Epithelial cell of esophagus (primary cell): ENCODE measurements around the gene ATP6V0E1.

GRCh38 chr5:172902915-172903482, 56.2 kb upstream of the RPL26L1 start:
- RRBS = no CpG with 5 or more reads among the region's 15 CpGs

- RRBS = 88% methylated on average over 7 of the region's 16 CpGs
These were observed 53.7 kb upstream of the RPL26L1 start for GRCh38 chr5:172905531-172905986.

DNA sequence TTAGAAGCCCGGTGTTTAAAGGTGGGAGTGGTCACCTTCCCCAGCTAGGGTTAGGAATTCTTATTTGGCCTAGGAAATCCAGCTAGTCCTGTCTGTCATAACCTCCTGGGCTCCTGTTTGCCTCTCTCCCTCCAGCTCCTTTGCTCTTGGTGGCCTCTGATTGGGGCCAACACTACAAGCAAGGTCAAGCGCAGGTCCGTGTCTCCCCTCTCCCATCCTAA, 53.3 kb upstream of the RPL26L1 start:
- RRBS = no CpG with 5 or more reads among the region's 3 CpGs

DNA sequence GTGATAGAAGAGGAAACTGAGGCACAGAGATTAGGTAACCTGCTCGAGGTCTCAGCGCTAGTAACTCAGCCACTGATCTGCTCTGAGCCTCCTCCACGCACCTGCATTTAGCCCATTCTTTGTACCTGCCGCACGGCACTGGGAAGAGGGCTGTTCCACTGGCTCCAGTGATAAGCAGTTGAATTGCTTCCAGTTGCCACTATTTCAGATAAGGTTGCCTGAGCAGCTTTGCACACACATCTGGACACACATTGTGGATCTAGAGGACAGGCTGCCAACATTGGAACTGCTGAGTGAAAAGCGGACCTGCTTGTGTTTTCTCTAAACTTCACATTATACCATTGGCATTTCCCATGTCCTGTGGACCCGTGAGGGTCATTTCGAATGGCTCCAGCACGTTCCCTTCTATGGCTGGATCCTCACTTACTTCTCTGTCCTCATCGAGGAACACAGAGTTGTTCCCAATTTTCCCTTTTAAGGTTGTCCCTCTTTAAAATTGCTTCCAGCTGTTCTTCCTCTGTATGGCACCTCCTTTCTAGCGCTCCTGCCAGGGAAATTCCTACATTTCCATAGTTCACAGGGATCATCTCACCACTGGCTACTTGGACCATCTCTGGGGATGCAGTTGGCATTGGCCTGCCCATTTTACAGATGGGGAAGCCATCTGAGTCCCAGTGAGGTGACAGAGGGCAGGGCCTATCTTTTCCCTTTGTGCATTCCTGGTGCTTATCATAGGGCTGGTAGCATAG, 45.9 kb upstream of the RPL26L1 start:
- RRBS = no CpG with 5 or more reads among the region's 11 CpGs

DNA sequence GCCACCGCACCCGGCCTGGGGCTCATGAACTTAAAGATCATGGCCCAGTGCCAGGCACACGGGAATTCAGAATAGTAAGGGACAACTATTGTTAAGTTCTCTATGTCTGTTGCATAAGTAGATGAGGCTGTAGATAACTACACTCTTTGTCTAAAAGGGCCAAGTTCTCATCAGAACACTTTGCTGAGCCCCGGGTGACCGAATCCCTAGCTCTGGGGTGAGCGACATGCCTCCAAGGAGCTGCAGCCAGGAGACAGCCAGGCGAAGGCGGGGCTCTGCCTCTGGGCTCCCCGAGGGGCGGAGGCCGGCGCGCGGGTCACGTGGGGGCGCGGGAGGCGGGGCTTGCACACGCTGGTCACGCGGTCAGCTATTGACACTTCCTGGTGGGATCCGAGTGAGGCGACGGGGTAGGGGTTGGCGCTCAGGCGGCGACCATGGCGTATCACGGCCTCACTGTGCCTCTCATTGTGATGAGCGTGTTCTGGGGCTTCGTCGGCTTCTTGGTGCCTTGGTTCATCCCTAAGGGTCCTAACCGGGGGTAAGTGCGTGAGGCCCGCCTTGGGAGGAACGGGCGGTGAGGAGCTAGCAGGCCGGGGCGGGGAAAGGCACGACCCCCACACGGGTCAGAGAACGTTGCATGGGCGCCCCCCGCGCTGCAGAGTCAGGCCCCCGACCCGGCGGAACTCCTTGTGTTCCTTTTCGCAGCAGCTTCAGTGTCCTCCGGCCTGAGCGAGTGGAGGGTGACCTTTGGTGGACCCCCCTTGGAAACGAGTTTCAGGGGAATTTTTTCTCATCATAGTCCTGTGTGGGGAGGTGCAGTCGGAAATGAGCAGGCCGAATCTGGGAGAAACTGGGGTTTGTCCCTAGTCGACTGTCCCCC, at the start of gene ATP6V0E1:
Gene ATP6V0E1, plus strand, starts transcription at position 345 of the 880 bp plus-strand sequence.
- RRBS = 3% methylated on average over 16 of the region's 55 CpGs

GRCh38 chr5:173035452-173035793, 20.7 kb upstream of the CREBRF start:
- RRBS = no CpG with 5 or more reads among the region's 3 CpGs

- RRBS = 0% methylated on average over 4 of the region's 33 CpGs
These were observed 8.7 kb upstream of the NKX2-5 start for GRCh38 chr5:173243649-173244205.

DNA sequence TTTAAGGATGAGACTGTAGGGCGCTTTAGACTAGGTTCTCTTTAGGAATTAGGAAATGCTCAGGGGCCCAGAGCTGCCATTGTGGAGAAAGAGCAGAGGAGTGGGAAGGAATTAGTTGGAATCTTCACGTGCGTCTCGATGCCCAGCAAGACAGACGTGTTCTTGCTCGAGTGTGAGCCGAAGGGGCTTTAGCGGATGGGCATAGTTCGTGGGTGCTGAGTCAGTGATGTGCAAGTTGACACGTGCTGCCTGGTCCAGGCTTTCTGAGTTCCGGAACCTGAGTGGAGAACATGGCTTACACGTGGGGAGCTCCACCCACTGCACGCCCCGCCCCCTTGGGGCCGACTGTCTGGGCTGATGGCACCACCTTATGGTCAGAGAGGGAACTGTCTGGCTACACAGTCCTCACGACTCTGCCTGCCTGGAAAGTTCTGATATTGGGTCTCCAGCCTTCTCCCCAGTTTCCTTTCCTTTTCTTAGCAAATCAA, 3.7 kb upstream of the STC2 start:
- RRBS = no CpG with 5 or more reads among the region's 16 CpGs

GRCh38 chr5:173408624-173409103, 80.5 kb upstream of the STC2 start:
- RRBS = 56% methylated on average over 1 of the region's 16 CpGs

DNA sequence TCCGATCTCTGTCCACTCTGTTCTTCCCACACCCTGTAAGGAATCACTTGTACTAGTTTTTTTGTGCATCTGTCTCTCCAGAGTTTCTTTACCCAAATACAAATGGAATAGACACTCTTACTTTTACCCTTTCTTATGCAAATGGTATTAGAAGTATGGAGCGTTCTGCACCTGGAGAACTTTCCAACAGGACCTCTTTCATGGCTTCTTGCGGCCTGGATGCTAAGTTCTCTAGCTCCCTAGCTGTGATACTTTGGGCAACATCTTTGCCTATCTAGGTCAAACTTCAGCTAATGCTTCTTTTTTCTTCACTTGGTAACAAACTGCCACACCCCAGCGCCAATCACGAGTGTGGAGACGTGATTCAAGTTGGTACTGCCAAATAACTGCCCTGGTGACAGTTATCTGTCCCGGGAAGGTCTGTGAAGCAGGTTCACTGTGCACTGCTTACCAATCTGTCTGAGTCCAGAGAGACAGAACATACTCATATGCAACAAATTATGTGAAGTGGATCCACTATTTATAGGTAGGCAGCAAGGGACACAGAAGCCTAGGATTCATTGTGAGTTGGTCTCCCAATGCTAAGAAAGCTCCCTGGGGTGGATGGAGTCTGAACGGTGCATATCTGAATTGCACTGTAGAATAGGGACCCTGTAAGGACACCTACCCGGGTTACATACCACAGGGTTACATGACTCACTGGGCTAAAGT, 95.2 kb upstream of the STC2 start:
- RRBS = no CpG with 5 or more reads among the region's 9 CpGs

DNA sequence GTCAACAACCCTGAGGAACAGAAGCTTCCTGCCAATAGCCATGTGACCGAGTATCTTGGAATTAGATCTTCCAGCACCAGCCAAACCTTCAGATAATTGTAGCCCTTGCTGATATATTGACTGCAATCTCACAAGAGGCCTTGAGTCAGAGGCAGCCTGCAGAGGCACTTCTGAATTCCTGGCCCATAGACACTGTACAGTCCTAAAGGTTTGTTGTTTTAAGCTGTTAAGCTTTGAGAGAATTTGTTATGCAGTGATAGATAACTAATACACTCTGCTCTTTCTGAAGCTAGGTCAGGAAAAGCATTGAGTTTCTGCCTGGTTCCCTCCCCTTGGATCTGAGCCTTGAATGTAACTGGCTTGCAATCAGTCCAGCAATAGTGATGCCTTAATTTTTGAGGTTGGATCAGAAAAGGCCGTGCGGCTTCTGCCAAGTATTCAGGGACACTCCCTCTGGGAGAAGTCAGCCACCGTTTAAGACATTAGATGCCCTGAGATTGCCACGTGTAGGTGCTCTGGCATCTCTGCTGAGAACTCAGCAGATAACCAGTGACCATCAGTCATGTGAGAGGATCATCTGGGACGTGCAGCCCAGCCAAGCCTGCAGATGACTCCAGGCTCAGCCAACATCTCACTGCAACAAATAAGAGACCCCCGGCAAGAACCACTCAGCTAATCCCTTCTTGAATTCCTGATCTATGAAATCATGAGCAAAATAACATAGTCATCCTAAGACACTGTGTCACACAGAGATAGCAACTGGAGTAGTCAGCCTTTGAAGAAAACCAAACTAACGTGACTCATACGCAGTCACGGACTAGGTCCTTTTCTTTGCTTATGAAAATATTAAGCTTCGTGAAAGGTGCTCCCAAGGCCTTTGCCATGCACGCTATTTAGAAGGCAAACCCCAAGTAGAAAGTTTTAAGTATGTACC, 126.8 kb upstream of the STC2 start:
- RRBS = no CpG with 5 or more reads among the region's 12 CpGs

DNA sequence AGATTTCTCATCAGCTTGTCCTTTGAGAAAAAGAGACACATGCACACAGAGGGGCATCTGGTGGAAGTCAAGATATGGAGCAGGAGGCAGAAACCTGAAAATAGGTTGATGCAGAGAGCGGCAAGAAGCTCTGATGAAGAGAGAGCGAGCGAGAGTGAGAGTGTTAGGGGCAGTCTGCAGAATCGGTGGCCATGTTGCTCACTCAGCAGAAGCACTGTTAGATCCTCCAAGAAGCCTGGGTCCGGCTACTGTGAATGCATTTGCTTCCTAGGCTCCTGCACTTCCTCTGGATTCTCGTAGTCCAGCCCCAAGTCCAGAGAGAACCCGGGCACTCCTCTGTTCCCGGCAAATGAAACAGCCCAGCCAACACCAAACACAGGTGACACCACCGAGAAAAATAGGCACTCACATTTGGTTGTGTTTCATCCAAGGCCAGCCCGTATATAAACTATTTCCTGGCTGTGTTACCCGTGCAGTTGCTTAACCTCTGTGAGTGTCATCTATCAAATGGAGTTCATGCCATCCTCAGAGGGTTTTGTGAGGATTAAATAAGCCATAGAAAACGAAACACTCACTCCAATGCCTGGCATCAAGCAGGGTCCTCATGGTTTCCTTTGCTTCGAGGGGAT, 115.3 kb downstream of the BOD1 start:
- RRBS = 66% methylated on average over 3 of the region's 13 CpGs

DNA sequence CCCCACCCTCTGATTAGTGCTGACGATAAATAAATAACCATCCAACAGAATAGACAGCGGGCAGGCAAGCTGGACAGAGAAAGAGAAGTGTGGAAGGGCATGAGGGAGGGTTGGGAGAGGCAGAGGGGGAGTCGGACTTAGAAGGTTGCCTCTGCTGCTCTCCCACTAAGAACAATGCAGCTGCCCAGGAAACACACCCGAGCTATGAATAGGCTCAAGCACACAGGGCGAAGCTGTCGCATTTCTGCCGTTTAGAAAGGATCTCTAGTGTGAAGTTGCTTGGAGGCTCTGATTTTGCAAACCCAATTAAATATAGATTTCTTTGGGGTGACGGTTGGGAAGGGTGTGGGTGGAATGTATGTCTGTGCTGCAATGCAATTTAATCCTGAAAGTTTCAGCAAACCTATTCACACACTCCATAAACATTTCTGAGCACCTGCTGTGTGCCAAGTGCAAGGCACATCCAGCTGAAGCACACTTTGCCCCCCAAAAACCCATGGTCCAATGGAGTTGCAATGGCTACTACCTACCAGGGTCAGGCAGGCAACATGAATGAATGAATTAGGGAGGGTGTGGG, 57.4 kb upstream of the BOD1 start:
- RRBS = no CpG with 5 or more reads among the region's 8 CpGs

- RRBS = no CpG with 5 or more reads among the region's 11 CpGs
These were observed 128.8 kb upstream of the BOD1 start for GRCh38 chr5:173744991-173745939.

DNA sequence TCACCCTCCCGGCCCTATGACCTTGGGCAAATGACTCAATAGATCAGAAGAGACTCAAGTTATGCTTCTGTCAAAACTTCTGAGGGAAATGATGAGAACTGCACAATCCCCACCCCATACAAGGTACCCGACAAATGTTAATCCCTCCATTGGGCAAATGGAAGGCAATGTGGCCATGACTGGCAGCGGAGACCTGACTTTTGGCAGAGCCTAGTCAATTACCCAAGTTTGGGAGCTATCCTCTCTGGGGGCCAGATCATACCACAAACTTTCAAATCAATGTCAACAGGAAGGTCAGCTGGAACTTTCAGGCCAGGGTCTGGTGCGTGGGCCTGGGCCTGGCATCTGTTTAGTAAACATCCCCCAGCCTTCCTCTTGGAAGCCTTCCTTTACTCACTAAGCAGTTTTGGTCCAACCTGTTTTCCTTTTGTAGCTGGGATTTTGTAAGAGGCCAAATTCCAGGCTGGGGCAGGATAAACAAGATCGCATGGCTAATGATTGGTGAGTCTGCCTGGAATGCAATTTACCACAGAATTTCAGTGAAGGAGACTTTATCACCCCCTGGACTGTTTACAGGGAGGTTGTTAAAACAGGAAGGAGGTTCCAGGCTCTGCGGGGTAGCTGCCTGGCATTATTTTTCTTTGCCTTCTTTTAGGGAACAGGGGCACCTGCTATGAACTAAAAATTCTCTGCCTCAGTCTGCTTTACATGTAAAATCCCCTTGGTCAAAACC, 64.1 kb upstream of the CPEB4 start:
- RRBS = no CpG with 5 or more reads among the region's 6 CpGs

DNA sequence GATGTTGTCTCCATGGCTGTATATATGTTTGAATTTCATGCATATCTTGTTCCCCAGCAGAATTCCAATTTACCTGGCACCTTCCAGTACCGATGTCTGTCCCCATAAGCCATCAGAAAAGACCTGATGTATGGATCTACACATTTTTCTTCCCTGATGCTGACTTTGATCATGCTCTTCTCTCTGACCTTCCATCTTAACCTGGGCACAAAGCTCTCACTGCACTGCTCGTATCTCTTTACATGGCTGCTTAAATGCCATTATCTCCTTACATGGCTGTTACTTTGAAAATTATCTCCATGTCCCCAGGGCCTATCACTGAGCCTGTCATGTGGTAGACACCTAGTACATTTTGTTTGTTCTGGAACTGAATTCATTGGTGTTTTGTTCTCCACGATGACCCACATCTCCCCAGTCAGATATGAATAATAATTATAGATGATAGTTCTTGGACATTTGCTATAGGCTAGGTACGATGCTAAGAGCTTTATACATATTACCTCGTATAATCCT, 10.0 kb upstream of the CPEB4 start:
- RRBS = no CpG with 5 or more reads among the region's 5 CpGs

- RRBS = no CpG with 5 or more reads among the region's 6 CpGs
These were observed 27.3 kb downstream of the CPEB4 start for GRCh38 chr5:173915363-173915879.

DNA sequence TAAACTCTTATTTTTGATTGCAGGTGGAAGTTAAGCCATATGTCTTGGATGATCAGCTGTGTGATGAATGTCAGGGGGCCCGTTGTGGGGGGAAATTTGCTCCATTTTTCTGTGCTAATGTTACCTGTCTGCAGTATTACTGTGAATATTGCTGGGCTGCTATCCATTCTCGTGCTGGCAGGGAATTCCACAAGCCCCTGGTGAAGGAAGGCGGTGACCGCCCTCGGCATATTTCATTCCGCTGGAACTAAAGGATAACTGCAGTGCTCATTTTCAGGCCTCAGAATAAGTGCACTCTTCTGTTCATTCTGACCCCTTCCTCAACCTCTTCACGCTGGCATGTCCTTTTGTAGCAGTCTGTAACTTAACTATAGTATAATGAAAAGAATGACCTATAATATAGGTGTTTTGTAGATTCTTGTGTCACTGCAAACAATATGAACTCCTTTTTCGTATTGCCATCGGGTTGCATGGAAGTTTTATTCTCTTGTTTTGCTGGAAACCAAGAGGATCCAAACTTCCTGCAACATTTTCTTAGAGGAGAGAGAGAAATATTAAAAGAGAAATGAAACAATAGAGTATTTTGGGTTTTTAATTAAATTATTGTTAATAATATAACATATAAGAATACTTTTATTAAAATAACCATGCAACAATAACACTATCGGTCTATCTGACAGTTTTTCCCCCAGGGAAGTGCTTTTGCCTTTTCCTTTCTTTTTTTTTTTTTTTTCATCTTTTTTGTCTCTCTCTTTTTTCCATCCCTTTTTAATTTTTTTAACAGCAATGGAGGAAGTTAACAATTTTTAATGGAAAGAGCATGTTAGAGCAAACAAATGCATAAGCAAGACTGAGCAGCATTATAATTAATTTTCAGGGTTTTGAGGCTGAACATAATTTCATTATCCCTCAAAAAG, 32.8 kb upstream of the C5orf47 start:
- RRBS = no CpG with 5 or more reads among the region's 10 CpGs

GRCh38 chr5:173972548-173973592, 16.1 kb upstream of the C5orf47 start:
- RRBS = no CpG with 5 or more reads among the region's 40 CpGs

DNA sequence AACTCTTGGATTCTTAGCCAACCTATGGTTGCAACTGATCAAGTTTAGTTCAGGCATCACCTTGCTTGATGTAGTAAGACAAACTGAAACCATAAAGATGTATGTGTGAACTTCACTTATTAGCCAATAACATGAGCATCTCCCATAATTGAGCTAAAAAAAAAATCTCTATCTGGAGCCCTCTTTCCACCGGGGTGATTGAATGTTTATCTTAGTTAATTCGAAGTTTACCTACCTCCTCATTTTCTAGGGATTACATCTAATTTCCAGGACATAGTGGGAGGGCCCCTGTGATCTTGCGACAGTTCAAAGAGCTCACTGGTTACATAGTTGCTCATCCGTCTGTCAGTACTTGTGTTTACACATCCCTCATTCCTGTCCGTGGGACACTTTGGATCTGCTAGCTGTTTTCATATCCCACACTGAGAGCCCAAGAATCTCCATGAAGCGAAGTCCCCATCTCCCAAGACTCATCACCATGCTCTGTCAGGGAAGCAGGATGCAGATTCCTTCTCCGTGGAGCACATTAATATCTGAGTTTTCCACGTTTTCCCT, 10.4 kb upstream of the SFXN1 start:
- RRBS = no CpG with 5 or more reads among the region's 8 CpGs